IMR-90 (cell line): ENCODE data around the gene C9orf152.

DNA sequence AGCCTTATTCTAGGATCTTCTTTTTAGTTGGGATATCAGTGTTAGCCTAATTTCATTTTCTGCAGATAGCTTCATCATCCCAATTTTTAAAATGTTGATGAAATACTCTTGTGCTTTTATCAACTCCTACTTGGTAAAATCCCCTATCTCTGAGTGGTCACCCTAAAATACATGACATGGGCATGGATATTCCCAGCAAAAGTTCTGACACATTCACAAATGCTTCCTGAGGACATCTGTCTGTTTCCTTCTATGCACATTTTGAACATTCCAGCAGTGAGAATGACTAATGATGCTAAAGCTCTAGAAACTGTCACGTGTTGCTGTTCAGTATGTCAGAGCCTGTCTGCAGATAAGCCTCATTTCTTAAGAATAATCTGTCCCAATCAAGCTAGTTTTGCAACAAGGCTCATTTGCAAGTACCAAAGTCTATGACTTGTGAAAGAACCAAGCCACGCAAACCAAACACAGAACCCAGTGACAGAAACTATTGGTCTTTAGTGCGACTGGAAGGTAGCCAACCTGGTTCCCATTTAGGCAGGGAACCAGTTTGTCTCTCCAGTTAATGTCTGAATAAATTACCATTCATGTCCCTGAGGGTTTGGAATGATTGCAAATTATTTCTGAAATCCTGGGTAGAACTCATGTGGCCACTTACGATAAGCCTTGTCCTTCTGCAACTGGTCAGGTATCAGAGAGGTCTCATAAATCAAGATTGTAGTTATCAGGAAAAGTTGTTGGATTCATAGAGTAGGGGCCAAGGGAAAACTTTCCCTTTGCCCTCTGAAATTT is 178.5 kb downstream of the C9orf152 start:
- RRBS = no CpG with 5 or more reads among the region's 4 CpGs
CAGE:
- cytosol, long polyA plus RNA = no peak
- long polyA plus RNA = no peak
- nucleus, long polyA plus RNA = no peak

DNA sequence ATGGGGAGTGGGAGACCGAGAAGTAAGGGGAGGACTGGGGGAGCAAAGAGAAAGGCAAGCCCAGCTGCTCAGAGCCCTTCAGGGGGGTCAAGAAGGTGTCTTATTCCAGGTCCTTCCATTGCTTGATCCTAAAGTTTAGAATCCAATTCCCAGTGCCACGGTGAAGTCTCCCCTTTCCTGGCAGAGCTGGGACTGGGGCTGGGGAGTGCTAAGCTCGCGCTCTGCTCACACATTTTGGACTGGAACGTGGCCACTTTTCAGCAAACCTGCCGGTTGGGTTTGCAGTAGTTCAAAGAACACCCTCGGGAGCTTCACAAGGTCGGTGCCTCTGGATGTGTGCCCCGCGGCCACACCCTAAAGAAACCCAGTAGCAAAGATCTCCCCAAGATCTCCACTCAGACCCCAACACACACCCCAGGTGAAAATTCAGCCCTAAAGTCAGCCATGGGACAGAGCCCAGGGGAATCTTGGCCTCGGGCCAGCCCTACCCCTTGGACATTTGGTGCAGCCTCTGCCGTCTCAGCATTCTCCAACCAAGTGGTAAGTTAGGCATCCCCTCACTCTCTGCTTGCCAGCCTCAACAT is at the start of gene C9orf152:
C9orf152 (minus strand) TSS at position 194 of the 584 bp plus-strand sequence.
- RRBS = no CpG with 5 or more reads among the region's 12 CpGs
CAGE:
- cytosol, long polyA plus RNA = no peak
- long polyA plus RNA = no peak
- nucleus, long polyA plus RNA = no peak

- RRBS = no CpG with 5 or more reads among the region's 3 CpGs
CAGE:
- cytosol, long polyA plus RNA = no peak
- long polyA plus RNA = no peak
- nucleus, long polyA plus RNA = no peak
These were observed 98.8 kb upstream of the TXNDC8 start for GRCh38 chr9:110436268-110437004.

DNA sequence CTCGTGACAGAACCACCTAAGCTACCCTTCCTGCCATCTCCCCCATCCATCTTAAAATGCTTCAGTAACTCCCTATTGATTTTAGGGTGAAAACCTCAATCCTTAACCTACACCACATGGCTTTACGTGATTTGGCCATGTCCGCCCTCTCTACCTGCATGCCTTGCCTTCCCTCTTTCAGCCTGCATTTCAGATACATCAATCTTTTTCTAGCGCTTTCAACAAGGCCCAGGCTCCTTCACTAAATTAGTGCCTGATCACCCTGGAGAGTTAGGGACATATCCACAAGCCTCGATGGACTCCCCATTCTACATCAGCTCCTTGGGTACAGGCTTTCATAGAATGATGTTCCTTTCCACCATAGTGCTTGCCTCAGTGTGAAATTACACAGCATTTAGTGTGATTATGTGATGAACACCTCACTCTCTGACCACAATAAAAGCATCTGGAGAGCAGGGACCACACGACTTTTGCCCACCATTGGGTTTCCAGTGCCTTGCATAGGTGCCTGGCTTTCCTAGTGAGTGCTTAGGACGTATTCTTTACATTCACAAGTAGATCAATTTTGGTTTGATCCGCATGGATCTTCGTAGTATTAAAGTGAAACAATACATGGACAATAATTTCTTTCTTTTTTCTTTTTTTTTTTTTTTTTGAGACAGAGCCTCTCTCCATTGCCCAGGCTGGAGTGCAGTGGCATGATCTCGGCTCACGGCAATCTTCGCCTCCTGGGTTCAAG is 104.3 kb upstream of the TXNDC8 start:
- RRBS = no CpG with 5 or more reads among the region's 12 CpGs
CAGE:
- cytosol, long polyA plus RNA = no peak
- long polyA plus RNA = no peak
- nucleus, long polyA plus RNA = no peak

- RRBS = 1% methylated on average over 14 of the region's 66 CpGs
CAGE:
- cytosol, long polyA plus RNA = start-site peak on the plus strand at chr9:110579150-110579211, 17 and 21 reads in 2 replicates
- long polyA plus RNA = start-site peak on the plus strand at chr9:110579148-110579299, 51 and 25 reads in 2 replicates
- nucleus, long polyA plus RNA = start-site peak on the plus strand at chr9:110579150-110579320, 29 and 53 reads in 2 replicates
These were observed 573 bp downstream of the SVEP1 start for GRCh38 chr9:110578879-110579456.

DNA sequence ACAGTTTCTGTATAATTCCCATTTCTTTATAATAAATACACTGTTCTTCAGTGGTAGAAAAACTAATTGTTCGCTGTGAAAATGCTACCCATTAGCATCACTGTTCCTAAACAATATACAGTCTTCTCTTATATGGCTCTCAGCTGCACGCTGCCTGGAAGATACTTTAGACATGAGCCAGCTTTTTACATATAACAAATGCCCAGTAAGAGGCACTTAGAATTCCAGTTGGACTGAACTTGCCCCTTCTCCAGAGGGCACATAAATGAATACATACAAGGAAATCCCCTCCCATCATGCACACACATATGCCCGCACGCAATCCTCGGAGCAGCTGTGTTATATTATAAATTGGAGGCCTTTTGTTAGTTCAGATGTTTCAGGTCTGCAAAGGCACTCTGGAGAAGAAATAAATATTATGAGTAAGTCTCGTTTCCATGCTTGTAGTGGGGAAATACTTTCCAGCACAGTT is 17.7 kb upstream of the MUSK start:
- RRBS = no CpG with 5 or more reads among the region's 6 CpGs
CAGE:
- cytosol, long polyA plus RNA = no peak
- long polyA plus RNA = no peak
- nucleus, long polyA plus RNA = no peak

- RRBS = no CpG with 5 or more reads among the region's 15 CpGs
CAGE:
- cytosol, long polyA plus RNA = no peak
- long polyA plus RNA = no peak
- nucleus, long polyA plus RNA = no peak
These were observed 62.3 kb downstream of the ECPAS start for GRCh38 chr9:111421539-111422672.

GRCh38 chr9:111934460-111935109 is 38.0 kb downstream of the UGCG start:
- RRBS = no CpG with 5 or more reads among the region's 2 CpGs
CAGE:
- cytosol, long polyA plus RNA = start-site peak on the plus strand at chr9:111934692-111934701, 90 and 232 reads in 2 replicates; start-site peak on the plus strand at chr9:111934762-111934836, 42 and 111 reads in 2 replicates
- long polyA plus RNA = no peak
- nucleus, long polyA plus RNA = no peak

- RRBS = no CpG with 5 or more reads among the region's 9 CpGs
CAGE:
- cytosol, long polyA plus RNA = no peak
- long polyA plus RNA = no peak
- nucleus, long polyA plus RNA = no peak
These were observed 98.2 kb downstream of the UGCG start for GRCh38 chr9:111994603-111995401.

GRCh38 chr9:112011821-112012748 is 115.5 kb downstream of the UGCG start:
- RRBS = no CpG with 5 or more reads among the region's 5 CpGs
CAGE:
- cytosol, long polyA plus RNA = no peak
- long polyA plus RNA = no peak
- nucleus, long polyA plus RNA = no peak

DNA sequence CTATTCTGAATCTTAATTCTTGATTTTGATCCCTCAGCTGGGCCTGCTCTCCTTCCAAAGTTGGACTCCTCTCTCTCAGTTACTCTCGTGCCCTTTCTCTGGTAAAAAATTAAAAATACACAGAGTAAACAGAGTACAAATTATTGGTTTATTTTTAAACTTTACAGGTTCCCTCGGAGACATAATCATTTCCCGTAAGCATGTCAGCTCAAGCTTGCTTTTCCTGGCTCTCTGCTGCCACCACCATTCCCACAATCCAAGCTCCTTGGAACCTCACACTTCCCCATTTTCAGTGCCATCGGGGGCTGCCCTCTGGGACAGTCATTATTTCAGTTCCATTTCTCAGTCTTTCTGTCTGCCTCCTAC is 125.5 kb downstream of the UGCG start:
- RRBS = no CpG with 5 or more reads among the region's 4 CpGs
CAGE:
- cytosol, long polyA plus RNA = no peak
- long polyA plus RNA = no peak
- nucleus, long polyA plus RNA = no peak

DNA sequence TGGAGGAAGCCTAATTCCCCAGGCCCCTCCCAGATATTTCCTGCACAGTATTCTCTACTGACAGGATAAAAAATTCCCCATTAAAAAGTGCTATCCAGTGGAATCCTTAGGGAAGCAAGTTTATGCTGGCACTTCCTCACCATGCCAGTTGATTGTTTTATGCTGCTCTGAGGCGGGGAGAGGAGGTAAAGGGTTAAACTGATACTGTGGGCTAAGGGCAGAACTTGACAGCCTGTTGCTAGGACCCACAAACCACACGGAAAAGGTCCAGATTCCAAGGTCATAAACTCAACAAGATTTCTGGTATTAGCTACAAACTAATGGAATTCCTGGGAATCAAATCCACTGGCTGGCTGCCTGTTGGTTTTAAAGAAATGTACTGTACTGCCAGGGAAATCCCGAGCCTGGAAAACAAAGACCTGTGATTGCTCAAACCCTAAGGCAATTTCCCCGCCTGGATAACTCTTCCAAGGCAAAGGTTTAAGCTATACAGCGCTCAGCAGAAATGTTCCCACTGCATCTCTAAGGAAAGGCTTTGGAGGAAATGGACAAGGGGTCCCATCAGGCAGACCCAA is 124.6 kb downstream of the SUSD1 start:
- RRBS = no CpG with 5 or more reads among the region's 5 CpGs
CAGE:
- cytosol, long polyA plus RNA = no peak
- long polyA plus RNA = no peak
- nucleus, long polyA plus RNA = no peak

GRCh38 chr9:112059172-112060141 is 115.6 kb downstream of the SUSD1 start:
- RRBS = no CpG with 5 or more reads among the region's 15 CpGs
CAGE:
- cytosol, long polyA plus RNA = no peak
- long polyA plus RNA = no peak
- nucleus, long polyA plus RNA = no peak

DNA sequence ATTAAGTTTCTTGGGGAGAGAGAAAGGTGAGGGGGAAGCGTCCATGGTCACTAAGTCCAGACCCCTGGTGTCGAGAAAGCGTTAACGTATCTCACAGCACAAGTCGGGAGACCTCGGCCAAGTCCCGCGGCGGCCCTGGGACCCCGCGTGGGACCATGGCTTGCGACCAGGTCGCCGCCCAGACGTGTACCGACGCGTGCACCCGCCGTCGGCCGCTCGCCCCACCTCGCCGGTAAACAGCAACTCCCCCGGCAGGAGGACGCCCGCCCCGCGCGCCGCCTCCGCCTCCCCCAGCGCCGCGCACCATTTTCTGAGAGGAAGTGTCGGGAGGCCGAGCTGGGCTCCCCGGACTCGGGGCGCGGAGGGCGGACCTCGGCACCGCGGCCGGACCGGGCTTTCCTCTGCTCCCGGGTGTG is 612 bp downstream of the PTBP3 start:
- RRBS = under 1% methylated on average over 17 of the region's 49 CpGs
CAGE:
- cytosol, long polyA plus RNA = no peak
- long polyA plus RNA = no peak
- nucleus, long polyA plus RNA = no peak

- RRBS = no CpG with 5 or more reads among the region's 17 CpGs
CAGE:
- cytosol, long polyA plus RNA = no peak
- long polyA plus RNA = no peak
- nucleus, long polyA plus RNA = no peak
These were observed 628 bp upstream of the HSDL2 start for GRCh38 chr9:112379264-112379696.

DNA sequence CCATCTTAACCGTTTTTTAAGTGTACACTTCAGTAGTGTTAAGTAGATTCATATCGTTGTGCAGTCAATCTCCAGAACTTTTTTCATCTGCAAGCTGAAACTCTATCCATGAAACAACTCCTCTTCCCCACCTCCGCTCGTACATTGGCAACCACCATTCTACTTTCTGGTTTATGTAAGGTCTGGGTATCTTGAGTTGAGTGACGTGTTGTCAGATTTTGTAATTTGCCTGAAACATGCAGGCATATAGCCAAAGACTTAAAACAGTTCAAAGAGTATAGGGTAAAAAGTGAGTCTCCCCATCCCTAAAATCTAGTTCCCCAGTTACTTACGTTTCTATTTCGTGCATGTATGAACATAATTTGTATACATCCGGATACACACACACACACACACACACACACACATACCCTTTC is 811 bp downstream of the HSDL2 start:
- RRBS = no CpG with 5 or more reads among the region's 8 CpGs
CAGE:
- cytosol, long polyA plus RNA = no peak
- long polyA plus RNA = no peak
- nucleus, long polyA plus RNA = no peak

DNA sequence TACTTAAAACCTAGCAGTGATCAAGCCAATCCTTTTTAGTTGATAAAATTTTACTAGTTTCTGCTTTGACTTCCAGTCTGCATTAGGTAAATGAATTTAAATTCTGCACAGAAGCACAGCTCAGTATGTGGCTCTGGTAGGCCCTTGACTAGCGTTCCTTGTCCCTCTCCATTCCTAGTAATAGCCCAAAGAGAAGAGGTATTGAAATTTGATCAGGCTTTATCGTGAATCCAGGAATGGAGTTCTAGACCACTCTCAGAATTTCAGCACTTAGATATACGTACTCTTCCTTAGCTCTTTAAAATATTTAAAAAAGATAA is 2.3 kb downstream of the KIAA1958 start:
- RRBS = no CpG with 5 or more reads among the region's 3 CpGs
CAGE:
- cytosol, long polyA plus RNA = no peak
- long polyA plus RNA = no peak
- nucleus, long polyA plus RNA = no peak

DNA sequence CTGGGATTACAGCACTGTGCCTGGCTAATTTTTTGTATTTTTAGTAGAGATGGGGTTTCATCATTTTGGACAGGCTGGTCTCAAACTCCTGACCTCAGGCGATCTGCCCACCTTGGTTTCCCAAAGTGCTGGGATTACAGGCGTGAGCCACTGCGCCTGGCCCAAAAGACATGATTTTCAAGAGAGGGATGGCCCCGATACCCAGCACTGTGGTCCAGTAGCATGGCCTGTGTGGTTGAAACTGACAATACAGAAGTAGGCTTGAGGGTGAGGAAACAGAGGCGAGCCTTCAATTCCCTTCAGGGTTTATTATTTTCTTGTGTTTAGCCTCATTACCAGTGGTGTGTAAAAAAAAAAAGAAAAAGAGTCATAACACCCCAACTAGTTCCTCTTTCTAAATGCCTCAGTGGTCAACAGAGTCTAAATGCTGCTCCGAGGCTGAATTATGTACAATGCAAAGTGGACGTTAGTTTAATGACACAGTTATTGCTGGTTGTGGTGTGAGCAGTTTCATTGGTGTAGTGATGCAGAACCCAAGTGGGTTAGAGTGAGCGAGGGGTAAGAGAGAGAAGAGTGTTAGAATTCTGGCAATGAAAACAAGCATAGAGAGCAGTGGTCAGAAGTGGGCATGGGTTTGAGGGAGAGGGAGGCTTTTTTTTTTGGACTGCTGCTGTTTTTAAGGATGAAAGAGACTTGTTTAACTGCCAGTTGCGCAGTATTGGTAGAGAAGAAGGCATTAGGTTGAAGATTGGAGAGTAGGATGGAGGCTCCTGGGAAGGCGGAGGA is 58.9 kb downstream of the SNX30 start:
- RRBS = no CpG with 5 or more reads among the region's 10 CpGs
CAGE:
- cytosol, long polyA plus RNA = no peak
- long polyA plus RNA = no peak
- nucleus, long polyA plus RNA = no peak

GRCh38 chr9:112831309-112831936 is 59.3 kb downstream of the SLC46A2 start:
- RRBS = no CpG with 5 or more reads among the region's 5 CpGs
CAGE:
- cytosol, long polyA plus RNA = no peak
- long polyA plus RNA = no peak
- nucleus, long polyA plus RNA = no peak

DNA sequence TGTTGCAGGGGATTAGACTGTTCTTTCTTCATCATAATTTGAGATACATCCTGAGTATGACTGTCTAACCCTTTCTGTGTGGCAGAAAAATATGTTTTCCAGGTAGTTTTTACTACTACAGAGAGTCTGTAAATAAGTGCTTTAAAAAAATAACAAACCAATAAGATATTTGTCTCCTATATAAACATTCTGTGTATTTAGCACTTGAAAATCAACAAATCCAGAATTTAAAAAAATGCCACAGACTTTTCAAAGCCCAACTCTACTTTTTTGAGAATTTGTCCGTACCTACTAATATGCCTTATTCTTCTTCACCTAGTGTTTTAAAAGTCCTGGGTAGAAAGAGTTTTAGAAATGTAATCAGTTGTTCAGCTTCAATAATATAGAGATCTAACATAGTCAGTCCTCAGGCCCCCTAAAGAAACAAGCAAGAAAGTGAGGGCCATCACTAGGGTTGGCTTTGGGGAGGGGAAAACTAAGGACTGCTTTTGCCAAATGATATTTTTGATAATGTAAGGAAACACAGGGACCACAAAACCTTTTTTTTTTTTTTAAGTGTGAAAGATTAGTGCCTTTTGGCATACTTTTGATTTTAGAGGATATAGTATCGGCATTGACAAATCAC is 17.5 kb downstream of the SLC46A2 start:
- RRBS = no CpG with 5 or more reads among the region's 2 CpGs
CAGE:
- cytosol, long polyA plus RNA = no peak
- long polyA plus RNA = no peak
- nucleus, long polyA plus RNA = no peak